ENCODE results near the genes ZNF91 and VSTM2B.

GRCh38 chr19:23071084-23071690 lies 45.6 kb upstream of the ZNF730 start:
- PRO-cap, result no peak
- RRBS, result 3% methylated on average over 5 of the region's 44 CpGs

GRCh38 chr19:23322774-23323955 lies 72.1 kb downstream of the ZNF91 start:
- PRO-cap, result unidirectional peak, minus-strand start at chr19:23323029; unidirectional peak, minus-strand start at chr19:23323485; unidirectional peak, minus-strand start at chr19:23323801
- RRBS, result no CpG with 5 or more reads among the region's 8 CpGs

- PRO-cap, result bidirectional peak, plus-strand start at chr19:23395623, minus-strand start at chr19:23395471
- RRBS, result 3% methylated on average over 3 of the region's 38 CpGs
These were observed at the start of gene ZNF91 for GRCh38 chr19:23394794-23395841. ZNF91 (minus strand) TSS chr19:23395471.

GRCh38 chr19:24042024-24042708 lies 44.8 kb upstream of the ZNF254 start:
- PRO-cap, result no peak
- RRBS, result no CpG with 5 or more reads among the region's 19 CpGs

DNA sequence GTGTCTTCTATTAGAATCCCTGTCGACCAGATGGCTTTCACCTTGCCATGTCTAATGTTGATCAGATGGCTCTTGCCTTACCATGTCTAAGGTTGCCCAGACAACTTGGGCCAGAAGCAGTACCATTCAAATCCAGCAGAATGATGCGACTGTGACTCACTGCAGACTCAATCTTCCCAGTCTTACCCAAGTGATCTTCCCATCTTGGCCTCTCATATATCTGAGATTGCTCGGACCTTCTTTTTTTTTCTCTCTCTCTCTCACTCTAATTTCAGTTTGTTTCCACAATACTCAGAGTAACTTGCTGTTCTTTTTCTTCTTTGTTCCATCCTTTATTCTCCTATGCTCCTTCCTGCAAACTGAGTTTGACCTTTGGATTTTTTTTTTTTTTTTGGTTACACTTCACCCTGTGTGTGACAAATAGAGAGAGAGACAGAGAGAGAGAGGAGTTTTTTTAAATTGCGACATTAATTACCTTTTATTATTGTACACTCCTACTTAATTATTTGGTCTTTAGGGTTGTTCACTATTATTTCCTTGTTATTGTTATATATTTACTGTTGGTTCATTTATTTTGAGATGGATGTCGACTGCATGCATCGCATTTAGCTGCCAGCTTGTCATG lies 1441.3 kb downstream of the UQCRFS1 start:
- PRO-cap, result no peak
- RRBS, result no CpG with 5 or more reads among the region's 6 CpGs

DNA sequence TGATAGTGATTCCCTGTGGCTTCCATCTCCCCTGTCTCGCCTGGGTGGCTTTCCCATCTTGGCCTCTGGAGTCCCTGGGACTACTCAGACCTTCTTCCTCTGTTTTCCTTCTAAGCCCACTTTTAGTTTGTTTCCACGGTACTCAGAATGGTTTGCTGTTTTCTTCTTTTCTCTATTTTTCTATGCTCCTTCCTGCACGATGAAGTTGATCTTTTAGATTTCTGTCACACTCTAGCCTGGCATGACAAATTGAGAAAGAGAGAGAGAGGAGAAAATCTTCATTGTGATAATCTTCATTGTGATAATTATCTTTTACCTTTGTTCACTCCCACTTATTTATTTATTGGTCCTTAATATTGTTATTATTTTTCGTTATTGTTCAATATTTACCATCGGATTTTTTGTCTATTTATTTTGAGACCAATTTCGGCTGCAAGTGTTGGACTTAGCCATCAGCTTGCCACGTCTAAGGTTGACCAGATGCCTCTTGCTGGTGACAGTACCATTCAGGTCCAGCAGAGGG lies 1435.5 kb downstream of the UQCRFS1 start:
- PRO-cap, result no peak
- RRBS, result no CpG with 5 or more reads among the region's 7 CpGs

GRCh38 chr19:27780692-27781336 lies 1432.1 kb downstream of the UQCRFS1 start:
- PRO-cap, result no peak
- RRBS, result no CpG with 5 or more reads among the region's 5 CpGs

- PRO-cap, result no peak
- RRBS, result no CpG with 5 or more reads among the region's 11 CpGs
These were observed 1411.2 kb downstream of the UQCRFS1 start for GRCh38 chr19:27801514-27802318.

- PRO-cap, result no peak
- RRBS, result no CpG with 5 or more reads among the region's 2 CpGs
These were observed 1312.0 kb downstream of the UQCRFS1 start for GRCh38 chr19:27900890-27901363.

DNA sequence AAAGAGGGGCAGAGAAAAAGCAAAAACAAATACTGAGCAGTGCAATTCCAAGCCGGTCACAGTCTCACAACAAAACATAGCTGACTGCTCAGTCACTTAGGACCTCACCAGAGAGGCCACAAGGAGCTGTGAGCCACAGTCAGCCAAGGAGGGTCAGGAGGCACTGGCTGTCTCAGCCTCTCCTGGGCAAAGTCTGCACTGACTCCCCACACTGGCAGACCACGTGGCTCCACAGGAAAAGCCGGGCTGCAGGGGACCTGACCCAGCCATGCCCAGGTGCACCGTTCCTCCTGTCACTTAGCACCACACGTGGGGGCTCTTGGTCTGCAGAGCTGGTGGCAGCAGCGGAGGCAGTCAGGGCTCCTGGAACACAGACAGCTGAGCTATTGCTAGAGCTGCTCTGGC lies 744.3 kb downstream of the UQCRFS1 start:
- PRO-cap, result no peak
- RRBS, result no CpG with 5 or more reads among the region's 6 CpGs

DNA sequence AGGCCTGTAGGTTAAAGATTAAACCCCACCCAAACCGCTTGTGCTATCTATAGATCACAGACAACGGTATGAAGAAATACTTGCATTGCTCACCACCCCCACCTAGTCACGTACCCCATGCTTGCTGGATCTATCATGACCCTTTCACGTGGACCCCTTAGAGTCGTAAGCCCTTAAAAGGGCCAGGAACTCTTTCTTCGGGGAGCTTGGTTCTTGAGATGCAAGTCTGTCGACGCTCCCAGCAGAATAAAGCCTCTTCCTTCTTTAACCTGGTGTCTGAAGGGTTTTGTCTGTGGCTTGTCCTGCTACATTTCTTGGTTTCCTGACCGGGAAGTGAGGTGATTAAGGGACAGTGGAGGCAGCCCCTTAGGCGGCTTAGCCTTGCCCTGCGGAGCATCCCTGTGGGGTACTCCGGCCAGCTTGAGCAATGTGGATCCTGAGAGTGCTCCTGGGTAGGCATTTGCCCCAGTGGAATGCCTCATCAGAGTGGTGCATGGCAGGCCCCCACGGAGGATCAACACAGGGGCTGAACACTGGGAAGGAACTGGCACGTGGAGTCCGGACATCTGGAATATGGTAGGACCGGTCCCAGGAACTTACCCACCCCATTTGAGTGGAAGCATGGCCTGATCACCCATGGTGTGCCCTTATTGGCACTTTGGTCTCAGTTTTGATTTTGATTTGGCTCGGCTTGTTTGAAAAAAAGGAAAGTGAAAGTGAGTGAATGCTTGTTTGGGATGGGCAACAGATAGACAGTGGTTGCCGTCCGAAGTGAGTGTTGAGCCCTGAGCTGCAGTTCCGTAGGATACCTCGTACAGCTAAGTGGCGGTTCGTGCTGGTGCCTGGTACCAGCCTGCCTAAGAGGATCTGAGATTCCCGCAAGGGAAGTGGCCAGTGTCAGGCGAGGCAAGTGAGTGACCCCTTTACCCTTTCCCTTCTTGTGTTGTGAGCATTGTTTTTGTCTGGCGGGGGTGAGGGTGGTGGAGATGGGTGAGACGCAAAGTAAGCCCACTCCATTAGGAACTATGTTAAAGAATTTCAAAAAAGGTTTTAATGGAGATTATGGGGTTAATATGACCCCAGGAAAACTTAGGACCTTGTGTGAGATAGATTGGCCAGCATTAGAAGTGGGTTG lies 606.1 kb downstream of the UQCRFS1 start:
- PRO-cap, result no peak
- RRBS, result 95% methylated on average over 2 of the region's 27 CpGs

GRCh38 chr19:29092946-29093830 lies 119.8 kb downstream of the UQCRFS1 start:
- PRO-cap, result no peak
- RRBS, result 94% methylated on average over 6 of the region's 41 CpGs

GRCh38 chr19:29201422-29201845 lies 11.5 kb downstream of the UQCRFS1 start:
- PRO-cap, result no peak
- RRBS, result no CpG with 5 or more reads among the region's 4 CpGs

DNA sequence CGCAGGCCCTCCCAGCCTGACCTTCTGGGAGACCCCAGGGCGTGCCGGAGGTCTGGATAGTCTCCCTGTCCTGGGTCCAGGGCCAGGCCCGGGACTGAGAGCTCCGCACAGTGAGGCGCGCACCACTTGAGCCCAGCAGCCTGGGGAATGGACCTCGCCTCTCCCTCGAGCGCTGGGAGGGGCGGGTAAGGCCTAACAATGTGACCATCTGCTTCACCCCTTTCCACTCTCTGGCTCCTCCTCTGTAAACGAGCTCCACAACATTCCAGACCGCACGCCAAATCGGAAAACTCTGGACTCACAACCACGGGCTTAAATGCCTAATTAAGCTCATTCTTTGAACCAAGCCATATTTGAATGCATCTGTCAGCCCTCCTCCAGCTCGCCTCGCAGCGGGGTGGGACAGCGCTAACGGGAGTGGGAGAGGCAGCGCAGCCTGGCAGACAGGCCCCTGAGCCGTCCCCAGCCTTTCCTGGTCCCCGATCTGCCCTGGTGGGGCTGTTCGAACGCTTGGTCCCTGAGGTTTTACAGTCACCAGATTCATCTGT lies 120.7 kb upstream of the VSTM2B start:
- PRO-cap, result no peak
- RRBS, result 14% methylated on average over 2 of the region's 26 CpGs

- PRO-cap, result no peak
- RRBS, result no CpG with 5 or more reads among the region's 15 CpGs
These were observed 215 bp upstream of the VSTM2B start for GRCh38 chr19:29525675-29525883.

- PRO-cap, result no peak
- RRBS, result 4% methylated on average over 28 of the region's 52 CpGs
These were observed at the start of gene VSTM2B for GRCh38 chr19:29525884-29526348. VSTM2B (plus strand) TSS chr19:29525994.

GRCh38 chr19:29714378-29714911 lies 616 bp downstream of the C19orf12 start:
- PRO-cap, result bidirectional peak, plus-strand start at chr19:29714863, minus-strand start at chr19:29714628
- RRBS, result 0% methylated on average over 1 of the region's 15 CpGs

DNA sequence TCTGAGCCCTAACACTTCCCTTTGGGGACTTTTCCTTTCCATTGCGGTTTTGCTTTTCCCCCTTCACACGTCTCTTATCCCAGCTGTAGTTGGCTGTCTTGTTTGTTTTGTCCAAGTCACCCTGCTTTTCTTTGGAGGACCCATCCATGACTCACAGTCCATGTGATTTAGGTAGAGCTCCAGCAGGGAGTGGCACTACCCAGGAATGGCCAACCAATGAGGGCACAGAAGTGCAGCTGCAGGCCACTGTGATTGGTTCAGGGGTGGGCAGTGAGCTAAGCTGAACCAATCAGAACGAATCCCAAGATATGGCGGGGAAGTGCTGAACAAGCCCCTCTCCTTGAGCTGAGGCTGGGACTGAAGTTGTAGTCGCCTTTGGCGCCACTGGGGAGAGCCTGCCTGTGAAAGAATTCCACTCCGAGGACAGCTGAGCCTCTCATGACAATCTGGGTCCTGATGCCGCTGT lies 63.0 kb upstream of the URI1 start:
- PRO-cap, result no peak
- RRBS, result no CpG with 5 or more reads among the region's 8 CpGs

DNA sequence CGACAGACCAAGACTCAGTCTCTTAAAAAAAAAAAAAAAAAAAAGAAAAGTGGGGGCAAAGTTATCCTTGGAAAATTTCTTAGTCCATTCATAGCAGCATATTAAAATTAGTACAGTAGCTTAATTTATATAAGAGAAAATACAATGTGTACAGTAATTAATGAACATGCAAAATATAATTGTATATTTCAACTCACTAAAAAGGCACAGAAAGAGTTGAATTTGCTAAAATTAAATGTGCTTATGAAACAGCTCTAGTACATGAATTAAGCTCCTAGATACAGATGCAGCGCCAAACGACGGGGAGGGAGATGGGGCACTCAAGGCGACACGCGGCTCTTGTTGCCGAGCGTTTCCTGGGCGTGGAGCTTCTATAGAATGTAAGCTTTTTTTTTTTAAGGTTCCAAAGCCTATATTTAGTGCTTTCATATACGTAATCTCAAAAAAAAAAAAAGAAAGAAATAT lies 408 bp upstream of the URI1 start:
- PRO-cap, result no peak
- RRBS, result no CpG with 5 or more reads among the region's 11 CpGs

DNA sequence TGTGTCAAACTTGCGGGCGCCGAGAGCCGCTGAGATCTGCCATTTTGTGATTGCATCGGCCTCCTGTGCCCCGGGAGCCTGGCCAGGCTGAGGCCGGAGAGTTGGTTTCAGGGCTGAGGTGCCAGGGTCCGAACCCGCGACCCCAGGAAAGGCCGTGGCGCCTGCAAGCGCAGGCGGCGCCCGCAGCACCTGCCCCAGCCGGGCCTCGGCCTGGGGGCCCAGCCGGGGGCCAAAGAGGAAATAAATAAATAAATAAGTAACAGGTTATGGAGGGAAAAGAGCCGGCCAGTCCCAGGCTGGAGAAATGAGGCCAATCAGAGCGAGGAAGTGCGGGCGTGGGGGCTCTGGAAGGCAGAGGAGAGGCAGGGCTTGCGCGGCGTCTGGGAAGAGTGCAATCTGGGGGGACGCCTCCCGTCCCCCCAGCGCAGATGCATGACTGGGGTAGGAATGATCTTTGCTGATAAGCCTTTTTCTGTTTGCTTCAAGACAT lies 145.7 kb upstream of the ZNF536 start:
- PRO-cap, result no peak
- RRBS, result 7% methylated on average over 9 of the region's 29 CpGs